Duodenum (tissue), 1 donor: ENCODE results near the genes STEEP1, RHOXF2B, ZBTB33, C1GALT1C1, CT47B1, GLUD2 and TEX13C.

- PRO-cap, result no peak
These were observed at the start of gene STEEP1 for GRCh38 chrX:119565119-119565832. Gene STEEP1 (minus strand): TSS chrX:119565409.

- PRO-cap, result no peak
These were observed 14.7 kb downstream of the UPF3B start for GRCh38 chrX:119837686-119838823.

GRCh38 chrX:119841484-119841974 is 11.2 kb downstream of the UPF3B start:
- PRO-cap, result no peak

- PRO-cap, result no peak
These were observed 7.1 kb downstream of the NKAP start for GRCh38 chrX:119936265-119936938.

GRCh38 chrX:120077589-120077880 is at the start of gene RHOXF2B:
Gene RHOXF2B (minus strand): TSS chrX:120077690.
- PRO-cap, result no peak

DNA sequence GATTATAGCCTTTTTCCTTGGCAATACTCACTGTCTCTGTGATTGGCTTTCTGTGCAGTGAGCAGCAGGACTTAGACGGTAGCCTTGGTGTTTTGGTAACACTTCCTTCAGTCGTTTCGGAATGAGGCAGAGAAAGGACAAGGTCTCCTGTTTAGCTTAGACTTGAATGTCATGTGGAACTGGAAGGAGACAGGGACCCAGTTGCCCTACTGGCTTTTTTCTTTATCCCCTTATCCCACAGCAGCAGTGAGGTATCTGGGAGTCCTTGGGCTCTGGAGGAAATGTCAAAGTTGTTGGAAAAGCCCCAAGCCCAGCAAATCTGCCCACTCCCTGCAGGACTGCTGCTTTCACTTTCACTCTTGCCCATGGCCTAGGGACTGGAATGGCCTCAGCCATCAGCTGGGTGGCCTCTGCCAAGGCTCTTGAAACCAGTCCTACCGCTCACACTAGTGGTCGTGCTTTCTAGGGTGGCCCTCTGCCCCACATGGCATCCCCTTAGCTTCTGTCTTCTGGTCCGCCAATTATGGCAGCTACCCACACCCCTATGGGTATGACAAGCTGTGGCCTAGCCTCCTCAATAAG is 9.6 kb upstream of the RHOXF1 start:
- PRO-cap, result no peak

DNA sequence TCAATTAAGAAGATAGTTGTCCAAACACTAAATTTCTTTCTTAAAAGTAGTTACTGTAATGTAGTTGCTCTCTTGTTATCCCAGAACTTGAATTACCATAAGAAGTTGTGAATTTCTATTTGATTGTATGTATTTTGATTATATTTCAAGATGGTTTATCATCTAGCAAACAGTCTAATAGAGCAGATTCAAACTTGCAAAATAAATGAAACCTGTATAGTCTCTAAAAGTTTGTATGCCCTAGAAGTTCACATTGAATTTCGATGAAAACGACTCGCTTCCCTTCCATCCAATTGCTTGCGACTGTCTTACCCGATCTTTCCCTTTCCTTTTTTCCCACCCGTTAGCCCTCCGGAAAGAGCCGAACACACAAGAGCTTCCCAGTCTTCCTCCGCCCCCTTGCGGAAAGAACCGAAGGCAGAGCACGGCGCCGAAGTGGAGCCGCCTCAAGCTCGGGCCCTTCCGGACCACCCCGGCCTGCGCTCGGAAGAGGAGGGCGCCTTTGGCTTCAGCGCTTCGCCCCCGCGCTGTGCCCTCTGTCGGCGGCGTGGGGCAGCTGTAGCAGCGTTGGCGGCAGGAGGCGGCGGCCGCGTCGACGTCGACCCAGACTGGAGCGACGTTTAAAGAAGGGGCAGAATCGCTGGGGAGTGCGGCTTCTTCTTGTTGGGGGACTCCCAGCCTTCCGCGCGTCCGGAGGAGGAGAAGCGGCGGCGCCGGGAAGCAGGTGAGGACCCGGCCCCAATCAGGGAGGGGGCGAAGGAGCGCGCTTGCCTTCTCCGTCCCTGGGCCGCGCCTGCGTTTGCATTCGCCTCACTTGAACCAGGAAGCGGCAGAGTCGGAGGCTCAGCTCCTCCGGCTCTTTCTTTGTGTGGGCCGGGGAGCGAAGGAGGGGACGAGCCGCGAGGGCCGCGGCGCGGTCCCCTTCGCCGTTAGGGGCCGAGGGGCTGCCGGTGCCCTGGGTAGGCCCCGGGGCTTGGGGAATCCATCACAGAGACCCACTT is at the start of gene ZBTB33:
ZBTB33 (plus strand) TSS at position 559 of the 1,001 bp plus-strand sequence.
- PRO-cap, result bidirectional peak, plus-strand start at position 567 of the sequence, minus-strand start at position 335 of the sequence; bidirectional peak, plus-strand start at position 822 of the sequence, minus-strand start at position 795 of the sequence

DNA sequence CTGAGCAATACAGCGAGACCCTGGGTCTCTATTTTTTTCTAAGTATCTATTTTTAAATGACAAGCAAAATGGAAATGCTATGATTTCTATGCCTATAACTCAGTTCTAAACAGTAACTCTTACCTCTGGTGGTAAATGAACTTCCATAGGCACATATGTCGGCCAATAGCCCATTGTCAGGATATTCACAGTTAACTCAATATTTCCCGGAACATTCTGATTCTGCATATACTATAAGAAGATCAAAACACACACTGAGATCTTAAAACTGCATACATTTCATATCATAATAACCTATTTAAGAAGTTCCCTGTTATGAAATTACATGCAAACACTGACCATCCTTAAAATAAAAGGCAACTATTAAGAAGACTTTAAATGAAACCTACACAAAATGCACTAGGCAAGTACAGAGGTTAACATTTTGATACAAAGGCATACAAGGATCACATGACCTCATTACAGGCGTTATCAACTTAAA is 23.9 kb downstream of the CUL4B start:
- PRO-cap, result no peak

- PRO-cap, result bidirectional peak, plus-strand start at chrX:120629927, minus-strand start at chrX:120629773; bidirectional peak, plus-strand start at chrX:120630324, minus-strand start at chrX:120630001
These were observed at the start of gene C1GALT1C1 for GRCh38 chrX:120629423-120630588. Gene C1GALT1C1 (minus strand): TSS chrX:120630054.

GRCh38 chrX:120752347-120753456 is 122.8 kb upstream of the C1GALT1C1 start:
- PRO-cap, result no peak

DNA sequence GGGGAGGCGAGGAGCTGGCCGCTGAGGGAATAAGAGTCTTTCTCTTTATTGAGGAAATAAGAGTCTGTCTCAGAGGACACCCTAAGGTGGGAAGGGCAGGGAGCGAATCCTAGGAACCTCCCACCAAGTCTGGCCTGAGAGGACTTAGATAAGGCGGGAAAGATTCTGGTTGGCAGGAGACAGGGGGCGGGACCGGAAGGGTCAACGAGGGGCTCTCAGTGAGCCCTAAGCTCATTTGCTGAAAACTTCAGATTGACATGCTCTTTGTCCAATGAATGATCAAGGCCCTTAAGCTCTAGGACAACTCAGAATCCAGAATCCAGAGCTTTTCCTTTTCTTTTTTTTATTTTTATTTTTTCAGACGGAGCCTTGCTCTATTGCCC is at the start of gene CT47B1:
CT47B1 (minus strand) TSS at position 111 of the 383 bp plus-strand sequence.
- PRO-cap, result no peak

- PRO-cap, result no peak
These were observed at the start of gene GLUD2 for GRCh38 chrX:121047320-121047811. Gene GLUD2 (plus strand): TSS chrX:121047610.

- PRO-cap, result unidirectional peak, plus-strand start at chrX:123201867
These were observed 17.5 kb downstream of the GRIA3 start for GRCh38 chrX:123201566-123201947.

DNA sequence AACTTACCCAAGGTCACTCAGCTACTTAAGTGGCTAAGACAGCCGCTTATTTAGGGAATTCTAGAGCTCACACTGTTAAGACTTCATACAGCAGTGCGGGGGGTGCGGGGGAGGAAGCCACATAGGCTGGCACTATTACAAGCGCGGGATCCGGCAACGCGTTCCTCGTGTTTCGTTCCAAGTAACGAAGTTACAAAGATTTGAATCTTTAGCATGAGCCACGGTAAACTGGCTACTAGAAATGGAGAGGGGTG is 1.3 kb downstream of the THOC2 start:
- PRO-cap, result no peak

GRCh38 chrX:123962619-123963938 is 1.6 kb downstream of the STAG2 start:
- PRO-cap, result bidirectional peak, plus-strand start at chrX:123963350, minus-strand start at chrX:123963073

DNA sequence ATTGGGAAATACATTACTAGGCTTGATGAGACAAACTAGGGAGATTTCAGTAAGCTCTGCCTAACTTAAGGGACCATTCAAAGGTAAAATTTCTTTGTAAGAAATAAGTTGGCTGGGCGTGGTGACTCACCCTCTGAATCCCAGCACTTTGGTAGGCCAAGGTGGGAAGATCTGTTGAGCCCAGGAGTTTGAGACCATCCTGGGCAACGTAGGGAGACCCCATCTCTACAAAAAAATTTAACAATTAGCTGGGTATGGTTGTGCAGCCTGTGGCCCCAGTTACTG is 6.7 kb downstream of the STAG2 start:
- PRO-cap, result no peak

DNA sequence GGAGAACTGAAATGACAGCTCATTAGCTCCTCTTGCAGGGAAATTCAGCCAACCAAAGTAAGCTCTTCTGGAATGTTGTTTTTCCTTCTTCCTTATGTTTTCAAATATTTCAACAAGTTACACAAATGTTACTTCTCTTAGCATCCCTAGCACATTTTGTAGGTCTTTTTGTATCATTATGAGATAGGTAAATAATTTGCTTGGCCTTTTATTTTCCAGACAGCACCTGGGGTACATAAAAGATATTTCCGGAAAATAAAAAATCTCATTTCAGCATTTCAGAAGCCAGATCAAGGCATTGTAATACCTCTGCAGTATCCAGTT is 23.6 kb downstream of the SH2D1A start:
- PRO-cap, result no peak

DNA sequence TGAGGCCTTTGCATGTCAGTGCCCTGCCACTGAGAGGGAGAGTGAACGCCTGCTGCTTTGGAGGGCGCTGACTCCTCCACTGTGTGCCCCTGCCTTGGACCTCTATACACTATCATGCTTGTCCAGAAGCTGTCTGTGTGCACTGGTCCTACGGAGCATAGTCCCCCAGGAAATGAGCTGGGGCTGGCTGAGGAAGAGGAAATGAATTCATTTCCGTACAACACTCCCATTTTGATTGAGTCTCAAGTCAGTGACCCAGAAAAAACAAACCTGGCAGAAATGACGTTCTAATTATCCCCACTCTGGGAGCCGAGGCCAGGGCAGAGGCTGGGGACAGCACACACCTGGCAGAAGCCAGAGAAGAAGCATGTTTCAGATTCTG is 80.5 kb downstream of the SH2D1A start:
- PRO-cap, result no peak

GRCh38 chrX:125319635-125320101 is at the start of gene TEX13C:
Gene TEX13C (plus strand): TSS chrX:125319871.
- PRO-cap, result no peak

DNA sequence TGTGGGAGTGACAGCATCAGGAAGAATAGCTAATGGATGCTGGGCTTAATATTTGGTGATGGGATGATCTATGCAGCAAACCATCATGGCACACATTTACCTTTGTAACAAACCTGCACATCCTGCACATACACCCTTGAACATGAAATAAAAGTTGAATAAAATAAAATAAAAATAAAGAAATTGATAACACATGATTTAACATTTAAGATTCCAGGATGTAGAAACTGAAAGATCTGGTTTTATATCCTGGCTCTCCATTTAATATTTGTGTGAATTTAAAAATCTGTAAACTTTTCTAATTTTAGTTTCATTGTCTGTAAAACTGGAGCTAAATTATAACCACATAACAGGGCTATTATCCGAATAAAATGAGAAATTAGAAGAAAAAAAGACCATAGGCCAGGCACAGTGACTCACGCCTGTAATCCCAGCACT is 397.5 kb downstream of the ACTRT1 start:
- PRO-cap, result no peak